Temporal lobe (tissue), 2 donors: ENCODE measurements around the genes CPPED1 and ERCC4.

DNA sequence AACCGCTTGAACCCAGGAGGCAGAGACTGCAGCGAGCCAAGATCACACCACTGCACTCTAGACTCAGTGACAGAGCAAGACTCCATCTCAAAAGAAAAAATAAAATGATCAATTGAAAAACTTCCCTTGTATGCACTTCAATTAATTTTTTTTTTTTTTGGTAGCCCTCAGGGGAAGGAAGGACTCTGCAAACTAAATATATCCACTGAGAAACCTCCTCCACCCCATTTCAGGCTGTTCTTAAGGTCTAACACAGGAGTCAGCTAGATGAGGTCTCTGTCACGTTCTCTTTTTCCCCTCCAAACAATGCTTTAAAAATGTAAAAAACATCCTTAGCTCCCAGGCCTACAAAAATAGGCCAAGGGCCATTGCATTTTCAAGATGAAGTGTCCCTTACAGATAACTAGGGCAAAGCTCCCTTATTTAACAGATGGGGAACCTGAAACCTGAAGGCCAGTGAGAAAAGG lies 32.6 kb downstream of the TXNDC11 start:
- RAMPAGE, long total RNA, result no peak

- RAMPAGE, long total RNA, result no peak
These were observed 20.0 kb upstream of the TXNDC11 start for GRCh38 chr16:11762411-11763213.

GRCh38 chr16:11835765-11836863 lies 15.2 kb downstream of the RSL1D1 start:
- RAMPAGE, long total RNA, result no peak

DNA sequence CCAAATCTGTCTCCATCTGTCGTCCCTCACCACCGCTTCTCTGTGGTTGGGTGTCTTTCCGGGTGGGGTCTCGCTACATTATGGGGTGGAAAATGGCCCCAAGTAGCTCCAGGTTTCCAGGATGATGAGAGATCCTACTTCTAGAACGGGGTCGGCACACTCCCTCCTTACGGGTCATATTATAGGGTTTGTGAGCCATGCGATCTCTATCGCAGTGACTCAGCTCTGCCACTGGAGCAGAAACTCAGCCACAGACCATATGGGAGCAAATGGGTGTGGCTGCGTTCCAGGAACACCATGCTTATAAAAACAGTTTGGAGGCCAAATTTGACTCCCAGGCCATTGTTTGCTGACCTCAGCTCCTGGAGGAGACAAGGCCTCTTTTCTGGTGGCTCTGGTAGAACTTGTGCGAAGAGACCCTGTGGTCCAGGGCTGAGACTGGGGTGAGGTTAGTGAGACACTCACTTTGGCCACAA lies 60.5 kb downstream of the SNX29 start:
- RAMPAGE, long total RNA, result no peak

GRCh38 chr16:12079962-12080653 lies 103.6 kb downstream of the SNX29 start:
- RAMPAGE, long total RNA, result no peak

GRCh38 chr16:12116888-12117656 lies 140.5 kb downstream of the SNX29 start:
- RAMPAGE, long total RNA, result no peak

- RAMPAGE, long total RNA, result no peak
These were observed 235.7 kb downstream of the SNX29 start for GRCh38 chr16:12212134-12212715.

GRCh38 chr16:12255972-12256426 lies 279.5 kb downstream of the SNX29 start:
- RAMPAGE, long total RNA, result no peak

GRCh38 chr16:12500758-12501273 lies 302.9 kb downstream of the CPPED1 start:
- RAMPAGE, long total RNA, result no peak

- RAMPAGE, long total RNA, result no peak
These were observed 300.6 kb downstream of the CPPED1 start for GRCh38 chr16:12502992-12503615.

GRCh38 chr16:12619416-12619956 lies 184.2 kb downstream of the CPPED1 start:
- RAMPAGE, long total RNA, result no peak

GRCh38 chr16:12803231-12804376 lies at the start of gene CPPED1:
TSS of gene CPPED1 (minus strand) at chr16:12803887.
- RAMPAGE, long total RNA, result no peak

- RAMPAGE, long total RNA, result no peak
These were observed at the start of gene ERCC4 for GRCh38 chr16:13919489-13920551. TSS of gene ERCC4 (plus strand) at chr16:13920154.

DNA sequence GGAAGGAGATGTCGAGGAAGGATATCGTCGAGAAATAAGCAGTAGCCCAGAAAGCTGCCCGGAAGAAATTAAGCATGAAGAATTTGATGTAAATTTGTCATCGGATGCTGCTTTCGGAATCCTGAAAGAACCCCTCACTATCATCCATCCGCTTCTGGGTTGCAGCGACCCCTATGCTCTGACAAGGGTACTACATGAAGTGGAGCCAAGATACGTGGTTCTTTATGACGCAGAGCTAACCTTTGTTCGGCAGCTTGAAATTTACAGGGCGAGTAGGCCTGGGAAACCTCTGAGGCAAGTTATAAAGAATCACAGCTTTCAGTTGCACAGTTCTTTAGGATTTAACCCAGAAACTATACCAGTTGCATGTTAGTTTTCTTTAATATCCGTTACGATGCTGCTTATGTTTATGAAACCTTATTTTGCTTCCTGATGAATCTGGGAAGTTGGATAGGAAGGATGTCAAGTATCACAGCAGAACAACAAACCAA lies 15.5 kb downstream of the ERCC4 start:
- RAMPAGE, long total RNA, result no peak

DNA sequence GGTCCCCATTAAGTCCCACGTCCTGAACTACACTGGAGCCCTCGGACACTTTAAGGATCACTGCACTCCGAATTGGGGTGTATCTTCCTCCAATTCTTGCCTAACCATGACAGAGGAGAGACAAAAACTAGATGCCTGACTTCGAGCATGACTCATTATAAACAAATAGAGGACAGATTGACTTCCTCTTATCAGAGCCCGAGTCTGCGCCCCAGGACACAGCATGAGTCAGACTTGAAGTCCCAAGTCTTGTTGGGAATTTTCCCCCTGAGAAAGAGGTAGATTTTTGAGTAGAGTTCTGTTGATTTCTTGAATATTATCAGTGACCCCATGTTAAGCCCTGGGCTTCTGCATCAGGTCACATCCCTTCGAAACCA lies 37.8 kb downstream of the ERCC4 start:
- RAMPAGE, long total RNA, result no peak

- RAMPAGE, long total RNA, result no peak
These were observed 13.3 kb upstream of the MRTFB start for GRCh38 chr16:14057606-14058333.

DNA sequence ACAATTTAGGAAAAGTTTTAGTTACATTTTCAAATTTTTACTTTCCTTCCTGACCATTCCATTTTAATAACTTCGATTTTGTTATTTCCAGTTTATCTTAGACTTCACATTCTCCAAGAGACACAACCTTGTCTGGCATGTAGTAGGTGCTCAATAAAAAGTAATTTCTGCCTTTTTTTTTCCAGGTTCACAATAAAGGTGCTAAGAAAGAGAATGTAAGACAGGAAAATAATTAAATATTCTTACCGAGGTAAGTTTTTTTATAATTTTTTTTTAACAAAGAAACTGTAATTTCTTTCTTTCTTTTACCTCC lies 7.9 kb downstream of the MRTFB start:
- RAMPAGE, long total RNA, result no peak

DNA sequence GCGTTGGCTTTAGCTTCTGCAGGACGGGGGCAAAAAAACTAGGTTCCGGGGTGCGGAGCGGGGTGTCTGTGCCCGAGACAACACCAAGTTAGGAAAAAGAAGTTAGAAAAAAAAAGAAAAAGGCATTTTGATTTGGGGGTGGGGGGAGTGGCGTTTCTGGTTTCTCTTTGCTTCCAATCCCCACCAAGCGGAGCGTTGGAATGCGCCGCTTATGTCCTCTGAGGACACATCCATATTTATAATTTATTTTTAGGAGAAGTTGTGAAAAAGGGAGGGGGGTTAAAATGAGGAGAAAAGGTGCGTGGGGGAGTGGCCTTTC lies 232.0 kb downstream of the MRTFB start:
- RAMPAGE, long total RNA, result no peak

DNA sequence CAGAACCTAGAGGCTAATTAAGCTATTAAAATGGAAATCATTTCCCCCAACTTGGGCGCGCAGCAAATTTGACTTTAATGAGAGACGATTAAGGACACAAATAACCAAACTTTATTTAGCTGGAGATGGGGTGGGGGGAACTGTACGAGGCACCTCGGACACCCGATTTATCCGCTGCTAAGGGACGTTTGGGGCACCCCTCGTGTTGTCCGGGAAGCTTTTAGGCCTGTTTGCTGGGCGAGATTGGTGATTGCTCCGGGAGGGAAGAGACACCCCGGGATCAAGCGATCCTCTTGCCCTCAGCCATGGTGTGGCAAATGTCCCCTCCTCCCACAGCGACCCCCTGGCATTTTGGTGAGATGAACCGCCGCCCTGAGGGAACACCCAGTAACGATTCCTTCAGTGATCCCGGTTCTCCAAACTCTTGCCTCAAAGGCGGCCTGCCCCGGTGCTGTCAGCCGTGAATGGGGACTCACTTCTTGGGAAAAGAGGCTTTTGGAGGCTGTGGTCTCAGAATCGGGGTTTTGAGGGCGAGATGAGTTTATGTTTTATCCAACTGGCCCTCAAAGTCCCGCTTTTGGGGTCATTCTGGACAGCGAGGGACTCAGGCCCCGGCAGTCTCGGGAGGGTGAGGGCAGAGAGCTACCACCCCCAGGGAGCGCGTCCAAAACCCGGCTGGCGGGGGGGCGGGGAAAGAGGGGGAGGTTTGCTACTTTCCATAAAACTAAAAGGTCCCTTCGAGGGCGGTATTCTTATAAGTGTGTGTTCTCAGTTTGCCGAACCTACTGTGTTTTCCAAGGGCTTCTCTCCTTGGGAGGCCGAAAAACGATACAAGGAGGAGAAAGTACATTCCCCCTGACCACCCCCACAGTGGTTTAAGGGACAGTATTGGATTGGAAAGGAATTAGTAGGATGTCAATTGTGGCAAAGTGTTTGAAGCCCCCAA lies 232.6 kb downstream of the MRTFB start:
- RAMPAGE, long total RNA, result no peak

- RAMPAGE, long total RNA, result no peak
These were observed 279.0 kb downstream of the MRTFB start for GRCh38 chr16:14350100-14350567.